Liver (tissue), 9 donors: Measurements from ENCODE around the genes ZNF189 and OR13C9.

DNA sequence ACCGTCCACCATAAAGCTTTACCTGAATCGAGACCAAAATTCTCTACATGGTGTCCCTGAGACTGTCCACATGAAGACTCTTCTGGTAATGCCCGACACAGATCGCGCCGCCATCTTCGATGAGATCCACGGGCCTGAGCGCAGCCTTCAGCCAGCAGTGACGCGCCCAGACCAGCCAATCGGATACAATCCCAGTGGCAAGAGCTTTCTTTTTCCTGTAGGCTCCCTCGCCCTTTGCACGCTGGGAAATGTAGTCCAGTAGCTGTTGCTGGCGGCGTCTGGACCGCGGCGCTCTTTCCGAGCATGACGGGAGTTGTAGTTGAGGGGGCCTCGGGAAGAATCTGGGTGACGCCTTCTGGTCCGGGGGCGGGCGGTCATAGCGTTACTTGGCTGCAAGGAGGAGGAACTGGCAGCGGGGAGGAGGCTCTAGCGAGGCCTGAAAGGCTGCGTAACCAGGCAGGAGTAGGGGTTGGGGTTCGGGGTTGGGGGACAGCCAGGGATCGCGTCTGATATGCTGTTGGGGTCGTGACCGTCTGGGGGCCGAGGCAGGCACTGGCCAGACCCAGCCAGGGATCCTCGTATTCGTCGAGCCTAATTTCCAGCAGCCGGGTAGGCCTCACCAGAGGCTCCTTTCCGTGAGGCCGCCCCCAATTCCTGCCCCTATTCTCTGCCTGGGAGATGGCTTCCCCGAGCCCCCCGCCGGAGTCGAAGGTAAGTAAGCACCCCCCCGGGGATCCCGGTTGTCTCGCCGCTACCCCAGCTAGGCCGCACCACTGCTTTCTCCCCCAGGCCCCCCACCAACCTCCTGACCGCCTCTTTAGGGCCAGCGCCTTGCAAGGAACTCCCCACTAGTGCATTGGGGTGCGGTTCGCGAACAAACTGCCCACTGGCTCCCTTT, at the start of gene ZNF189:
Gene ZNF189 (plus strand): TSS at position 373 of the 898 bp plus-strand sequence.
- PRO-cap, 5 experiments, result peak in 5 of 5 experiments; most common plus-strand start position 412 of the sequence (in 3); most common minus-strand start position 121 of the sequence (in 3)
- RAMPAGE, long total RNA, 2 experiments, result start-site peak on the plus strand in 1 of 2 experiments, centred at position 497 of the sequence, 14 to 15 reads per replicate; start-site peak on the minus strand in 2 of 2 experiments, centred at position 130 of the sequence, 3,346 to 5,020 reads per replicate
- RRBS, result 14% methylated on average over 3 of the region's 56 CpGs

DNA sequence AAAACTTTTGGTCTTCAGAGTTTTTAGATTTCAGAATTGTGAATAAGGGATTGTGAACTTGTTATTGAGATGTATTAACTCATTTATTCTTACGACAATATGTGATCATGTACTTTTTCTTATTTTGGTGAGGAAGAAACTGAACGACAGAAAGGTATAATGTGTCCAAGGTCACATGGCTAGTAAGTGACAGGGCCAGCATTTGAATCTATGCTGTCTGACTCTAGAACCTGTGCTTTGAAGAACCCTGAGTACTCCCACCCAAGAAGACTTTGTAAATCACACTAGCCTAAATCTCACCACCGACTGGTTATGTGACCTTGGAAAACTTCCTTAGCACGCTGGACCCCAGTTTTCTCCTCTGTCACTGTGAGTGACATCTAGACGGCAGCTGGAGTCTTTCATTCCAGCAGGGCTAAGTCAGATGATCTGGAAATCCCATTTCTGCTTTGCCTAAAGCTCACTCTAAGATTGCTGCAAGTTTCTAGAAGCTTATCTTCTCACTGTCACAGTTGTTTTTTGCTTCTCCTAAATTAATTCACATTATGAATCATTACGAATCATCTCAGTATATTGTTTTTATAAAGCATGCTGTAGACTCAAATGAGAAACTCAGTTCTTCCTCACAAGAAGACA, 17.1 kb downstream of the ALDOB start:
- PRO-cap, 5 experiments, result peak in 4 of 5 experiments; most common minus-strand start position 269 of the sequence (in 4)
- RAMPAGE, long total RNA, 2 experiments, result no peak in any of the 2 experiments
- RRBS, result no CpG with 5 or more reads among the region's 6 CpGs

GRCh38 chr9:101426048-101426876, 9.3 kb downstream of the ALDOB start:
- PRO-cap, 5 experiments, result no peak in any of the 5 experiments
- RAMPAGE, long total RNA, 2 experiments, result no peak in any of the 2 experiments
- RRBS, result no CpG with 5 or more reads among the region's 2 CpGs

- PRO-cap, 5 experiments, result no peak in any of the 5 experiments
- RAMPAGE, long total RNA, 2 experiments, result no peak in any of the 2 experiments
- RRBS, result no CpG with 5 or more reads among the region's 2 CpGs
These were observed 22.4 kb downstream of the PPP3R2 start for GRCh38 chr9:101572373-101572704.

DNA sequence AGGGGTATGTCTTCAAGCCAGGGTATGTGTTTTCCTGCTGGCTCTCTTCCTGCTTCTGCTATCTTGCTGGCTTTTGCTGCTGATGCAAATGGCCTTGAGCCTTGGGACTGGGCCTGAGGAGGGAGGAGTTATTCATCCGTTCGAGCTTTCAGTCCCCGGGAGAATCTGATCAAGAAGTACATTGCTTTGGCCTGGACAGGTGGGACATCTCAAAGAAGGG, 194.0 kb downstream of the CYLC2 start:
- PRO-cap, 5 experiments, result no peak in any of the 5 experiments
- RAMPAGE, long total RNA, 2 experiments, result no peak in any of the 2 experiments
- RRBS, result no CpG with 5 or more reads among the region's 3 CpGs

DNA sequence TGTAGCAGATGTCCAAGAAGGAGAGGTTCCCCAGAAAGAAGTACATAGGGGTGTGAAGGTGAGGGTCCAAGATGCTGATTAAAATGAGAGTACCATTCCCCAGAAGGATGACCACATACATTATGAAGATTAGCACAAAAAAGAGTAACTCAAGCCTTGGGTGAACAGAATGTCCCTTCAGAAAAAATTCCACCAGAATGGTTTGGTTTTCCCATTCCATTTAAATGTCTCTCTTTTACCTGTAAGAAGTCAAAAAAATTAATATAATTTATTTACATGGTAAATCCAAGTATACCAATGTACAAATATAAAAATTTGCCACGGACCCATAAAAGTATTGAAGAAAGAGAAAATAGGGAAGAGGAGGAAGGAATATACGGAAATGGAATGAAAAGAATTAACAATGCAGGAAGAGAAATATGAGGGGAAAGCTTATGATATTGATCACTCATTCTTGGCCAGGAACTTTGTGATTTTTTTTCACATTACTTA, at the start of gene OR13C9:
Gene OR13C9 (minus strand): TSS at position 220 of the 492 bp plus-strand sequence.
- PRO-cap, 5 experiments, result no peak in any of the 5 experiments
- RAMPAGE, long total RNA, 2 experiments, result no peak in any of the 2 experiments
- RRBS, result no CpG with 5 or more reads among the region's 2 CpGs

- PRO-cap, 5 experiments, result no peak in any of the 5 experiments
- RAMPAGE, long total RNA, 2 experiments, result no peak in any of the 2 experiments
- RRBS, result no CpG with 5 or more reads among the region's 7 CpGs
These were observed 16.2 kb downstream of the NIPSNAP3B start for GRCh38 chr9:104779991-104780626.

DNA sequence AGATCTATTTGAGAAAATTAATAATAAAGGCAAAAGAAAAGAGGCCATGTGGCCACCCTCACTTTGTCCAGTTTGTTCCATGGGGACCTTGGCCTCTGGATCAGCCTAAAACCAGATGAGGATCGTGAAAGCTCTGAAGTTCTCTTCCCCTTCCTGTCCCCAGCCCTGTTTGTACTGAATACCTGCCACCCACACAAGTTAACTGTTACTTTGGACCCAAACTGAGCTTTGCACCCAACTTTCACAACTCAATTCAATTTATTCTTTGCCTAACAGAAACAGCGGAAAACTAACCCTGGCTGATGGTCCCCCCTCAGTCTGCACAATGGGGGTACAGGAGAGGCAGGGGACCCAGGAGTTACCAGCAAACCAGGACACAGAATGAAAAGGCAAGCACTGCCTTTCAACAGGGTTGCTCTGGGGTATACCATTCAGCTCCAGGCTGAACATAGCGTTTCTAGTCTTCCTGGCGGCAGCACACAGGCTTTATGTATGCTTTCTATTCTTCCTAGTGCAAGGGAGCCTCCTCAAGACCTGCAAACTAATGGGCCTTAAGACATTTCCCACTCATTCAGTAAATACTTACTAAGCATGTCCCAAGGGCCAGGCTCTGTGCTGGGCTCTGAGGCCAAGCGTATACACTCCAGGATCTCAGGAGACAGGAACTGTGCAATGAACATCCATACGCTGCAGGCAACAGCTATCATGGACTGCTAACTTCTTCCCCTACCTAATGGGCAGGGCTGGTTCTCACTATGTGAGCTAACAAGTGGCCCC, 28.0 kb downstream of the ABCA1 start:
- PRO-cap, 5 experiments, result peak in 5 of 5 experiments; most common plus-strand start position 286 of the sequence (in 5); most common minus-strand start position 74 of the sequence (in 3)
- RAMPAGE, long total RNA, 2 experiments, result no peak in any of the 2 experiments
- RRBS, result no CpG with 5 or more reads among the region's 6 CpGs

- PRO-cap, 5 experiments, result peak in 4 of 5 experiments; most common plus-strand start chr9:104903467 (in 1); most common minus-strand start chr9:104903773 (in 2)
- RAMPAGE, long total RNA, 2 experiments, result start-site peak on the minus strand in 1 of 2 experiments, at chr9:104903706-104903910 at its widest, 84 to 196 reads per replicate
- RRBS, result no CpG with 5 or more reads among the region's 12 CpGs
These were observed 24.4 kb downstream of the ABCA1 start for GRCh38 chr9:104903228-104904218.

GRCh38 chr9:105302539-105303082, 58.2 kb downstream of the SLC44A1 start:
- PRO-cap, 5 experiments, result no peak in any of the 5 experiments
- RAMPAGE, long total RNA, 2 experiments, result no peak in any of the 2 experiments
- RRBS, result no CpG with 5 or more reads among the region's 5 CpGs

DNA sequence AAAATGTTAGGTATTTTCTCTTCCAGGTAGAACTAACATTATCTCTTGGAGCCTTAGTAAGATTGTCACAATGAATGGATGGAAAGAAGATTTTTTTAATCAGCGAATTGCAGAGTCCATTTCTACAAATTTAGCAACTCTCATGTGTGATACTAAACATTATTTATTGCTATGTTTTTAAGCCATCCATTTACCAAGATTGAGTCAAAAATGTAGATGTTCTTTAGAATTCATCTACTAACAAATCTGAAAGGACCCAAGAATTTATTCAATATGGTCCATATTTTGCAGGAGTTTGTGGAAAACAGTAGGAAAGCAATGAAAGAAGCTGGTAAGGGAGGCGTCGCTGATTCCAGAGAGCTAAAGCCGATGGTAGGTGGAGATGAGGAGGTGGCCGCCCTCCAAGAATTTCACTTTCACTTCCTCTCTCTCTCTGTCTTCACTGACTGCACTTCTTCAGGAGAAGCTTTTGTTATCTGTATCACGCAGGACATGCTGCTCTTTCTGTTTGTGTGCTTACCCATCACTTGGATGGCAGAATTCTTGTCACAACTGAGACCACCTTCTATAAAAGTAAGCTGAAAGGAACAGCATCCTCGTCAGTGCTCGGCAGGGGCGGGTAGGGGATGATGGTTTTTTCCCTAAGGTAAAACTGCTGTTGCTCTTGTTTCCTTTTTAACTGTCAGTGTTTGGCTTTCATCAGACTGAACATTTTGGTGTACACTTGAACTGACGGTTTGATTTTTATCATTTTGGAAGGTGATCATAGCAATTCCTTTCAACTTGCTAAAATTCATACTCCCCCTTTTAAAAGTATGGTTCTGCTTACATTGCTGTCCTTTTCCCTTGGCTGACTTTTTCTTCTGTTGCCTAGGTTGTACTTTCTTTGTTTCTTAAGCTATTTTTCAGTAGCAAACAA, 62.4 kb upstream of the FSD1L start:
- PRO-cap, 5 experiments, result no peak in any of the 5 experiments
- RAMPAGE, long total RNA, 2 experiments, result no peak in any of the 2 experiments
- RRBS, result no CpG with 5 or more reads among the region's 10 CpGs

- PRO-cap, 5 experiments, result no peak in any of the 5 experiments
- RAMPAGE, long total RNA, 2 experiments, result no peak in any of the 2 experiments
- RRBS, result no CpG with 5 or more reads among the region's 5 CpGs
These were observed 49.5 kb upstream of the FKTN start for GRCh38 chr9:105508398-105508868.

- PRO-cap, 5 experiments, result no peak in any of the 5 experiments
- RAMPAGE, long total RNA, 2 experiments, result no peak in any of the 2 experiments
- RRBS, result no CpG with 5 or more reads among the region's 5 CpGs
These were observed 10.6 kb downstream of the TAL2 start for GRCh38 chr9:105672856-105673313.

GRCh38 chr9:106312995-106313245, 550.0 kb upstream of the ZNF462 start:
- PRO-cap, 5 experiments, result no peak in any of the 5 experiments
- RAMPAGE, long total RNA, 2 experiments, result no peak in any of the 2 experiments
- RRBS, result no CpG with 5 or more reads among the region's 1 CpG

DNA sequence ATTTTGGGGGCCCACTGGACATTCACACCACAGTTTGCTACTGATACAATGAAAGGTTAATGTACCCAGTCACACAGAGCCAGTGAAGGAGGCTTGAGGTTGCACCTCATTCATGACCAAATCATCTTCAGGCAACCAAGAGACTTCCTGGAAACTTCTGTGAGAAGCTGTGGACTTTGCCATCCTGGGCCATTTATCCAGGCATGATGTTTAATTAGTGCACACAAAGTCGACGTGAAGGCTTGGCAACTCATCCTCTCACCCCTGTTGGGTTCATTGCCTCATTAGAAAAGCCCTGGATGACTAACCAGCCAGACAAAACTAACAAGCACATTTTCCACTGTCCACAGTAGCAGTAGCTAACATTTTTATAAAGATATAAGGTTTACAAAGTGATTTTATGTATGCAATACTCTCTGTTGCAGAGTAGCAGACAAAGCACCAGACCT, 65.7 kb upstream of the ZNF462 start:
- PRO-cap, 5 experiments, result peak in 1 of 5 experiments; most common plus-strand start position 226 of the sequence (in 1); most common minus-strand start position 123 of the sequence (in 1)
- RAMPAGE, long total RNA, 2 experiments, result no peak in any of the 2 experiments
- RRBS, result no CpG with 5 or more reads among the region's 2 CpGs

- PRO-cap, 5 experiments, result no peak in any of the 5 experiments
- RAMPAGE, long total RNA, 2 experiments, result no peak in any of the 2 experiments
- RRBS, result no CpG with 5 or more reads among the region's 2 CpGs
These were observed 33.6 kb upstream of the ZNF462 start for GRCh38 chr9:106829363-106829680.

DNA sequence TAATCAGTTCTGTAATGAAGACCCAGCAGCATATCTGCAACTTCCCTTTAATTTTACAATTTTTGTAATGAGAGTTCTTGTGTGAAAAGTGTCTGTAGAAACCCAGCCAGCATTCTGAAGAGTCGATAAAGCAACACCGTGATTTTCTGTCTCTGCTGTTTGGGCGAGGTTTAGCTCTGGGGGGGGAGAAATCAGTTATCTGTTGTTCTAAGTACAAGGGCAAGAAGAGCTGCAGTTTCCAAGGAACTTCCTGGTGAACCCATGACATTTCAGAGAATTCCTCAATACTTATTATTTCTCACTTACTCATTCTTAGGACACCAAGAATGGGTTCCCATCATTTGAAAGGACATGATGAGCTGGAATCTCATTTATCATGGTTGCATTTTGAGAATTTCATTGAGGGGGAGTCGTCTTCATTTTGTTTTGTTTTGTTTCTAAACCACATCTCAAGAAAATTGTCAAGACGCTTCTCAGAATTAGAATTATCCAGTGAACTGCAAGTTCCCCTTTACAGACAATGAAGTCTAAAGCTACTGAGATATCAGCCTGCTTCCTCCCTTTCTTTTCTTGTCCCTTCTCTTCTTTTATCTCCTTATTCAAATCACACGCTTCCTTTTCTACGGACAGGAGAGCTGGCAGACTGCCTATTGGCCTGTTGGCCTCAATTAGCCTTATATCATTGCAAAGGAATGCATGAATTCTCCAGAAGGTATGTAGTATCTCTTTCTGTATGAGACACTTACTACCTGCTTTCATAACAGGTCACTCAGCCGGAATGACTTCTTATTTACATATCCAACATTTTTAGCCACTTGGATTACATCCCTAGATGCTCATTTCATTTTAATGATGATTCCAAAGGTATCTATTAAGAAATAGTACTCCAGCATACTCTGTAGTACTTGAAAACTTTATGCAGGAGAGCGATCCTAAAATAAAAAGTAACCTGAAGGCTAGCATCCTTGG, 53.7 kb downstream of the ZNF462 start:
- PRO-cap, 5 experiments, result peak in 4 of 5 experiments; most common minus-strand start position 569 of the sequence (in 4)
- RAMPAGE, long total RNA, 2 experiments, result no peak in any of the 2 experiments
- RRBS, result no CpG with 5 or more reads among the region's 9 CpGs

DNA sequence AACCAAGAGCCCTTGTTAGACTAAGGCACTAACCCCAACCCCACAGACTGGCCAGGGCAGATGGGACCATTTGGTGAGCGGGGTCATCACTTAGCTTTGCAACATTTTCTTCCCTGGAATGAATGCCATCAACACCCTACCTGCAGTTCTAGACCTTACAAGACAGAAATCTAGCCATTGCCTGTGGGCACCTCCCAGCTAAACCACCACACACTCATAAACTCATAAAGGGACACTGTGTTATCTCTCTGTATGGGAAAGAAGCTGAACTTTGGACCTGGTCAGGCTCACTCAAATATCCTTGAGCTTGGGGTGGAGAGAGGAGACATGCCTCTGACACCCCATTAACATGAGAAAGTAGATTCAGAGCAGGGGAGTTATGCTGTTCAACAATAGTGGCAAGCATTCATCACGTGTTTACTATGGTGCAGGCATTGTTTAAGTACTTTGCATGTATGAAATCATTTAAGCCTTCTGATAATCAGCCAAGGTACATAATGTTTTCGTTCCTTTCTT, 205.6 kb downstream of the ZNF462 start:
- PRO-cap, 5 experiments, result no peak in any of the 5 experiments
- RAMPAGE, long total RNA, 2 experiments, result no peak in any of the 2 experiments
- RRBS, result no CpG with 5 or more reads among the region's 3 CpGs

DNA sequence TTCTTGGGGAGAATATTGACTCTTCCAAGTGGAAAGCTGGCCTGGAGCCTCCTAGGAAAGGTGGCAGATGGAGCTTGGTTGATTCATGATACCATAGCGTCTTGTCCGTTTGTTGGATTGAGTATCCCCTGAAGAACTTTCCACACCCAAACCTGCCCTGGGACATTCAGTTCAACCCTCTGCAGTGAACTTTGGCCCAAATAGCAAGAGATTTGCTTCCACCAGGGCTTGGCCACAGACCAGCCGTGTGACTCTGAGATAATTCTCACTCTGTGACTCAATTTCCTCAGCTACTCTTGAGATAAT, 108.1 kb upstream of the RAD23B start:
- PRO-cap, 5 experiments, result no peak in any of the 5 experiments
- RAMPAGE, long total RNA, 2 experiments, result no peak in any of the 2 experiments
- RRBS, result no CpG with 5 or more reads among the region's 3 CpGs

- PRO-cap, 5 experiments, result peak in 1 of 5 experiments; most common minus-strand start chr9:107177294 (in 1)
- RAMPAGE, long total RNA, 2 experiments, result no peak in any of the 2 experiments
- RRBS, result no CpG with 5 or more reads among the region's 3 CpGs
These were observed 105.9 kb upstream of the RAD23B start for GRCh38 chr9:107177197-107177497.